ENCODE data around the gene TFAM.

DNA sequence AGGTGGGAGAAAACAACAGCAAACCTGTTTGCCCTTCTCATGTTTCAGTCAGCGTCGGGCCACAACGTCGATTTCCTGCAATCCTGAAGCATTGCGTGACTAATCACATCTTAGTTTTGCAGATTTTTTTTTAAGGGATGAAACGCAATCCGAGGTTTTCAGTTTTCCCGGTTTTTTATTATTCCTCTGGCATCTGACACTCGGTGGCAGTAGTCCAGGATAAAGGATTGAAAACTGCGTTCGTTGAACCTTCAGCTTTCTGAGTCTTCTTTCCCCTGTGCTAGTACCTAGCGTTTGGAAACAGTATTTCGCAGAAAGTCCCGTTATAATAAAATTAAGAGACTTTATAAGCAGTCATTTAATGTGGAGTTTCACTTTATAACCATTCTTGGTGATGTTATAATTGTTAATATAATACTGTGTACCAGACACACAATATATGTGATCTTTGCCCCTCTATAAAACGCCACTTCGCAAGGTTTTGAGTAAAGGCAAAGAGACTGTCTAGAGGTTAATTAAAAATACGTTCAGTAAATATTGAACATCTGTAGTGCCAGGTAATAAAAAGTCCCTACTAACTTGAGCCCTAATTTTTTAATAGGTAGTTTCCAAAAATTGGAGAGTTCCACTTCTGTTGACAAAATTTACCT lies 806 bp downstream of the CISD1 start:
- RRBS = no CpG with 5 or more reads among the region's 17 CpGs

GRCh38 chr10:58384833-58385817 lies at the start of gene TFAM:
Gene TFAM, plus strand, starts transcription at chr10:58385410.
- RRBS = 3% methylated on average over 35 of the region's 73 CpGs

DNA sequence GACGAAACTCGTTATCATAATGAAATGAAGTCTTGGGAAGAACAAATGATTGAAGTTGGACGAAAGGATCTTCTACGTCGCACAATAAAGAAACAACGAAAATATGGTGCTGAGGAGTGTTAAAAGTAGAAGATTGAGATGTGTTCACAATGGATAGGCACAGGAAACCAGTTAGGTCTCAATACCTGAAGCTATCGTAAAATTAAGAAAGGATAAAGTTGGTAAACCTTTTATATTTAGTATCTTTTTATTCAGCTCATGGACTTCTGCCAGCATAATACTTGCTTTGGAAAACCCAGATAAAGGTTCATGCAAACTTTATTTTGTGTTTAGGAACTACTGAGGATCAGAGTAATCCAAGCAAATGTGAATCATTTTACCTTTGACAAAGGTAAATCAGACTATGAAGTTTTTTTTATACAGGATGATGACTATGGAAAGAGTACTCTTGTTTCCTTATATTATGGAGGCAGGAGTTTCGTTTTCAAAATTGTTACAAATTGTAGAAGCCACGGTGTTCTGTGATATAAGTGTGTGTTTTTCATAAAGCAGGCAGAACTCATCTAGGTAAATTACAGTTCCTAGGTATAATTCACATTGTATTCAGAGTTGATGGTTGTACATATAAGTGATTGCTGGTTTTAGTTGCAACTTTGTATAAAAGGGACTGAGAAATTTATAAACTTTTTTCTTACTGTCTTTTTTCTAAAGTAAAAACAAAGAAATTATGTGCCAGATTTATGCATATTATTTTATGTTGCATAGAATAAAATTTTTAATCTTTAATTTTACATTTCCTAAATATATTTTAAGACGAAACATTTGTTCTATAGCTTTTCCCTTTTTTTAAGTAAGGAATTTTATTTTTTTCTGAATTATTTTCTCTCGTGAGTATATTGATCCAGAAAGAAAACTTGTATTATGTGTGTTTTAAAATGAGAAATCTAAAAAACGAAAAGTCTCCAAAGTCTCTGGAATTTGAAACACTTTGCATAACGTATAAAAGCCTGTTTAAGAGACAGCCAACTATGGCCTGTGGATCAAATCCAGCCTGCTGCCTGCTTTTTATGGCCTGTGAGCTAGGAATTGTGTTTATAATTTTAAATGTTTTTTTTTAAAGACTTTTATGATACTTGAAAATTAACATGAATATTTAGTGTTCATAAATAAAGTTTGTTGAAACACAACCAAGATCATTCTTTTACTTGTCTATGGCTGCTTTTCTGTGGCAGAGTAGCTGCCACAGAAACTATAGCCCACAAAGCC lies 10.2 kb downstream of the TFAM start:
- RRBS = no CpG with 5 or more reads among the region's 13 CpGs

GRCh38 chr10:58475485-58476179 lies 37.0 kb upstream of the BICC1 start:
- RRBS = no CpG with 5 or more reads among the region's 8 CpGs

DNA sequence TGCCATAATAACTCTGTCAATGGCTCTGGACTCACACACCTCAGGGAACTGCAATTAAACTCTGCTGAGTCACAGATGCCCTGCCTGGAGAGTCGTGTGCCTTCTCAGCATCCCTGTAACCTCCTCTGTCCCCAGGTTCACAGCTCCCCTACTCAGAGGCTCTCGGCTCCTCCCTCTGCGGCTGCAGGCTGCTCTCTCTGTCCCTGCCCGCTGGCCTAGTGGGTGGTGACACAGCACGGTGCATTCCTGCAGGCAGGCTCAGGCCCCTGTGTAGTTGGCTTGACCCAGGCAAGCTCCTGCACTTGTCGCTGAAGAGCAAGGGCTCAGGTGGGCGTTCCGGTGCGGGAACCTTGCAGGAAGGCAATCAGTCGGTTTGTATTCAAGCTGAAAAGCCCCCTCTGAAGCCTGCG lies 208.9 kb upstream of the PHYHIPL start:
- RRBS = no CpG with 5 or more reads among the region's 11 CpGs

- RRBS = no CpG with 5 or more reads among the region's 3 CpGs
These were observed 181.7 kb upstream of the PHYHIPL start for GRCh38 chr10:58994685-58995148.

DNA sequence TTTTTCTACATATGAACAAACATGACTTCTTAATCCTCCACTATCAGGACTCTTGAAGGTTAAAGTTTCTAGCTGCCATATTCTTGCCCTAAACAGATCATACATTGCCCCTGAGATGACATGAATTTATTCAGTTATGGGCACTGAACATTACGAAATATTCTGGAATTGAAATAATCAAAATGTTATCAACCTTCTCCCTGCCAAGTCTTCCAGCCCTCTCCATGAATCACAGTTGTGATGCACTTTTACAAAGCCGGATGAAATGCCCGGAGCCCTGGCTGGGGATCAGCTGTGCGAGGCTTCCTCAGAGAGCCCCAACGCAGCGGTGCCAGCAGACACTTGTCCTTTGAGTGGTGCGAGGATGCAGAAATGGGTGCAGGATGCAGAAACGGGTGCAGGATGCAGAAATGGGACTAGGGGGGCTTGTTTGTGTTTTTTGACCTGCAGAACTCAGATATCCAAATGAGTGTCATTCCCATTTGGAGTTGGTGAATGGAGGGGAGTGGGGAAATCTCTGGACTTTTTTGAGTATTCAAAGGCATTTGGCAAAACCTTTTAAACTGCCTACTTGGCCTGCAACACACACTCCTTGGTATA lies 2.7 kb downstream of the MRLN start:
- RRBS = no CpG with 5 or more reads among the region's 8 CpGs

DNA sequence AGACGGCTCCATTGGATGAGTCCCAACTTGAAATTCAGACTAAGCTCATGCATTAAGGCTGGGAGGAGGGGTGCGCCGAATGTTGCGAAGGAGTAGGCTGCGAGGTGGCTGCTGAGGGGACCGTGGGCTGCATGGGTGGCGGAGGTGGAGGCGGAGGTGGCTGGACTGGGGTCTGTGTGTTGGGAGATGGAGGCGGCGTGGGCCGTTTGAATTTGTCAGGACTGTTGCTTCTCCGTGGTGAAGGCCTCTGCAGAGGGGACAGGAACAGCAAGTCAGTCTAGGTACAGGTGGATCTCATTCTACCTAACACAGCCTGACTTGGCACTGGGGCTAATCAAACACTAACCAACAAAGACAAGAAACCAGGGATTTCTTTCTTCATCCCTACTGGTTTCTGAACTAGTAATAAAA lies 39.6 kb upstream of the MRLN start:
- RRBS = no CpG with 5 or more reads among the region's 12 CpGs

DNA sequence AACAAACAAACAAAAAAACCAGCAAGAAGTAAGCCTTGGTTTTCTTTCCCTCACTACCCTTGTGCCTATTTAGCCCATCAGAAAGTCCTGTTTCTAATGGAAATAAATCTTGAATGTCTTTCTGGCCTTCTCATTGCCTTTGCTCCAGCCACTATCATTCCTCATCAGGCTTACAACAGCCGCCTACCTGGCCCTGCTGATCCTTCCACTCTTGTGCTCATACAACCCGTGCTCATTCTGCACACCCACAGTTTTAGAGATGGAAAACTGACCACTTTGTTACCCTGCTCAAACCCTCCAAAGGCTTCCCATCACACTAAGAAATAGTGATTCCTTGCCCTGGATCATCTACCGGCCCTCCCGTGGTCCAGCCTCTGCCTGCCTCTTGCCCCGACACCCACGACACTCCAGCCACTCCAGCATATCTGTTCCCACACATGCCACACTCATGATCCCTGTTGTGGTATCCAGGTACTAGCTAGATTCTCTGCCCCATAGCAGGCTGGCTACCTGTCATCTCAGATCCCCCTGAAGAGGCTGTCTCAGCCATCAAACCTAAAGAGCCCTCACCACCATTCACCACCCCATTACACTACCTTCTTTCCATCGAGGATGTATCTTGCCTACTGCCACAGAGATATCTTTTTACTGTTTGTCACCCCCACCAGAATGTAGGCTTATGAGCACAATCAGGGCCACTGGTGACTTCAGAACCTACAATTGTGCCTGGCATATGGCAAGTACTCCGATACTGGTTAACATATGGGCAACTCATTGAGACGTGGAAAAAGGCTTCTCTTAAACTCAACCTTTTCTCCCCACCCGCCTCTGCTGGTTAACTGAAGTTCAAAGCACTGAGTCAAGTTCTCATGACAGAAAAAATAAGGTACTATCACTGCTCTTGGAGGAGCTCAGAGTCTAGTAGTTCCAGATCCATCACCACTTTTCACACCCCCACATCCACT lies 36.6 kb downstream of the CCDC6 start:
- RRBS = no CpG with 5 or more reads among the region's 10 CpGs

GRCh38 chr10:60028487-60028984 lies 122.2 kb upstream of the CCDC6 start:
- RRBS = no CpG with 5 or more reads among the region's 4 CpGs

- RRBS = no CpG with 5 or more reads among the region's 11 CpGs
These were observed 84.2 kb downstream of the ANK3 start for GRCh38 chr10:60305214-60306194.

DNA sequence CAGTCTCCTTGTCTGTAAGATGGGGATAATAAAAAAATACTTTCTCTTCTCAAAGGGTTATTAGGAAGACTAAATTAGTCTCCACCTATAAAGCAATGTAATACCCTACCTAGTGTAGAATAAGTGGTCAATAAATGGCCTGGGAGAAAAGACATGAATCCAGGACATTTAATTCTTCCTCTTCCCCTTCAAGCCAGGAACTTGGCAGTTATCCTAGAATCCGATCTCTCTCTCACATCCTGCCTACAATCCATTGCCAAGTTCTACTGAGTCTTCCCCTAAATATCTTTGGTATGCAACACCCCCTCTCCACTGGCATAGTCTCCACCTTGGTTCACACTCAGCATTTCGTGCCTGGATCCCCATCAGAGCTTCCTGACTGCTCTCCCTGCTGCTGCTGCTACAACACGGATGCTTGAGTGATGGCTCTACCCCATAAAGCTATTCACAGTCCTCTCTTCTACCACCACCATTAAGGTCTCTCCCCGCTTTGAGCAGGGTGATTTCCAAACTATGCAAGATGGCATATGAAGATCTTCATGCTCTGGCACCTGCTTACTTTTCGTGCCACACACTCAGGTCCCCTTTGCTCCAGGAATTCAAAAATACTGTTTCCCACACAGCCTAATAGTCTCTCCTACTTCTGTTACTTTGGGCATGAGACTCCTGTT lies 4.9 kb downstream of the ANK3 start:
- RRBS = no CpG with 5 or more reads among the region's 5 CpGs

- RRBS = no CpG with 5 or more reads among the region's 18 CpGs
These were observed 72.5 kb downstream of the RHOBTB1 start for GRCh38 chr10:60871044-60872292.

GRCh38 chr10:61465761-61466300 lies 12.7 kb upstream of the TMEM26 start:
- RRBS = no CpG with 5 or more reads among the region's 3 CpGs

DNA sequence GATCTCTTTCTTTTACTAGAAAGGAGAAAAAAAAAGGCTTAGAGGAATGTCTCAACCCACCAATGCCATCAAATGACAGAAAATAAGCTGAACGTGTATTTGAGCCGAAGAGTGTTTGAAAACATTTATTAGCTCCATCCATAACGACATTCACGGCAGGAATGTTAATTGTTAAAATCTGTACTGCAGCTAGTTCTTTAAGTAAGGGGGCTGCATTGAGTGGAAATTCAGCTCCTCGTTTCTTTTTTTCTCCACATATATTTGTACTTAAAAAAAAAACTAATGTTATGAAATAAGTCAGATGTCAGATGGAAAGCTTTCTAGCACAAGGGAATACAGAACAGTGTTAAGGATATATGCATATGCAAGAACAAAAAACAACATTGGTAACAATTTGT lies 63.7 kb upstream of the ARID5B start:
- RRBS = no CpG with 5 or more reads among the region's 5 CpGs

DNA sequence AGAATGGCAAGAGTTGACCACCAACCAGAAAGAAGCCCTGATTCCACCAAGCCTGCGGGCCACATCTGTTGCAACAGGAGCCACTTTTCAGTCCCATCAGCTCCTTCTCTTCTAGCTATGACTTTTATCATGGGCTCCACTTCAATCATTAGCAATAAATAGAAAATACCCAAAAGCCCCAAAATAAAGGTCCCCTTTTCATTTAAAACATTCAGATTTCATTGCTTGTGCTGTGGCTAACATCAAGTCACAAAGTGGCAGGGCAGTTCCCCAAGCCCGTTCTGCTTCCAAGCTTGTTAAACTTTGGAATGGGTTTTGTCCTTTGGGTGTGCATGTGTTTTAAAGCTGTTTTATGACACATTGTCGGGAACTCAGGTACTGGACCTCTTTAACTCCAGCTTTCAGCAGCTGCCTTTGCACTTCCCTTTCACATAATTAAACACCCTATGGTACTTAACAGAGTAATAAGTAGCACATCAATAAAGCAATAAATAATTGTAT lies 56.4 kb upstream of the ARID5B start:
- RRBS = no CpG with 5 or more reads among the region's 3 CpGs

- RRBS = no CpG with 5 or more reads among the region's 34 CpGs
These were observed 1.3 kb upstream of the ARID5B start for GRCh38 chr10:61899879-61900974.

DNA sequence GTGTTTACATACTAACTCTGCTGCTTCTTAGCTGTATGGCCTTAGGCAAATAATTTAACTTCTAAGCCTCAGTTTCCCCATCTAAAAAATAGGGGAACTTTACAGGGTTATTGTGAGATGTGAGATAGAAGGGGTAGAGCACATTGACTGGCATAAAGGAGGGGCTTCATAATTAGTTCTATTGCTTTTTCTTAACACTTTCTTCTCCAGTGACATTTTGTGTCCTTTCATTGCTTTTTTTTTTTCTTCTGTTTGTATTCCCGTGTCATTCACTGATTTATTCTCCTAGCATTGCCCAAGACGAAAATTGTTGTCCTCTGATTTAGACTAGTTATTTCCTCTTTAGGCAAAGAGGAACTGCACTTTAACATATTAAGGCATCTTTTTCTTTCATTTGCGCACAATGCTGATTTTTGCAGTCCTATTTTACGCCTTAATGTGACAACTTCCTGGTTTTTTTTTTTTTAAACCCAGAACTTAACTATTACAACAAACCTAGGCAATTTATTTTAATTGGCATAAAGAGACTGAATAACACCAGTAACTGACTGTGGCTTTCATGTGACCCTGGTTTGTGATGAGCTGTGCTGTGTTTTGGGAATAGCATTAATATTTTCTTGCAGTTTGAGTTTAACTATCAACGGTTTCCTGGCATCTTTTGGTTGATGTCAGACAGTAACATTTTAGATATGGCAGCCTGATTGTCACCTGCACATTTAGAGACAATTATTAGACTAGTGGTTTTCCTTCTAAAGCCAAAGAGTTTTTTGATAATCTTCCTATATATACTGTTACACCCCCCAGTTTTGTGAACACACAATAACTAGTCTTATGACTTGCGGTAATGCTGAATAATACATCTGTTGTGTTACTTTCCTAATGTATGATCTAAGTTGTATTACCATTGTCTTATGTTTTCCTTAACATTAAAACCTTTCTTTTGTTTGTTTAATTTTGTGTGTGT lies 39.8 kb downstream of the ARID5B start:
- RRBS = no CpG with 5 or more reads among the region's 6 CpGs

GRCh38 chr10:61957751-61958393 lies 56.4 kb downstream of the ARID5B start:
- RRBS = no CpG with 5 or more reads among the region's 11 CpGs

DNA sequence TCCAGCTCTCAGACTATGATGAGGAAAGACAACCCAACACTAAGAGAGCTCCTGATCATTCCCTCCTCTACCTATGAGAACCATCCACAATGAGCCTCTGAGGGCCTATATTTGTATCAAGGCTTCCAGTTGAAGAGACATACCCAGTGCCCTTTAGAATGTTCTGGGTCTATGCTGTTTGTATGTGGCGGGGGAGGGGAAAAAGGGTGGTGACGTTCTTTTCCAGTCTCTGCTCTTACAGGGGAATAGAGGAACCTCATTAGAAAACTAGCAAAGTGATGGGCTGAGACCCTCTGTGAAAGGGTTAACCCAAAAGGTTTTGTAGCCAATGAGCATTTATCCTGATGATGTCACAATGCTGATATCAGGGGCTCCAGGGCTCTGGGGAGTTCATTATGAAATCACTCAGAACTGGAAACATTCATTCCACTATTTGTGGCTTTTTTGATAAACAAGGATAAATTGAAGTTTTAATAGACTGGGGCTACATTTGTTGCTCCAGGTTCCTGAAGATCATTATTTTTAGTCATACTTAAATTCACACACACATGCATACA lies 71.6 kb downstream of the ARID5B start:
- RRBS = no CpG with 5 or more reads among the region's 2 CpGs